ENCODE data around the gene FLRT2.

GRCh38 chr14:80959301-80960154, 4.1 kb downstream of the TSHR start:
- RRBS: no CpG with 5 or more reads among the region's 7 CpGs

- RRBS: no CpG with 5 or more reads among the region's 2 CpGs
Measured at GRCh38 chr14:81166118-81166545, 54.6 kb downstream of the GTF2A1 start.

- RRBS: no CpG with 5 or more reads among the region's 6 CpGs
Measured at GRCh38 chr14:81315244-81315846, 84.8 kb downstream of the STON2 start.

GRCh38 chr14:81423488-81424053, 23.4 kb upstream of the STON2 start:
- RRBS: no CpG with 5 or more reads among the region's 8 CpGs

DNA sequence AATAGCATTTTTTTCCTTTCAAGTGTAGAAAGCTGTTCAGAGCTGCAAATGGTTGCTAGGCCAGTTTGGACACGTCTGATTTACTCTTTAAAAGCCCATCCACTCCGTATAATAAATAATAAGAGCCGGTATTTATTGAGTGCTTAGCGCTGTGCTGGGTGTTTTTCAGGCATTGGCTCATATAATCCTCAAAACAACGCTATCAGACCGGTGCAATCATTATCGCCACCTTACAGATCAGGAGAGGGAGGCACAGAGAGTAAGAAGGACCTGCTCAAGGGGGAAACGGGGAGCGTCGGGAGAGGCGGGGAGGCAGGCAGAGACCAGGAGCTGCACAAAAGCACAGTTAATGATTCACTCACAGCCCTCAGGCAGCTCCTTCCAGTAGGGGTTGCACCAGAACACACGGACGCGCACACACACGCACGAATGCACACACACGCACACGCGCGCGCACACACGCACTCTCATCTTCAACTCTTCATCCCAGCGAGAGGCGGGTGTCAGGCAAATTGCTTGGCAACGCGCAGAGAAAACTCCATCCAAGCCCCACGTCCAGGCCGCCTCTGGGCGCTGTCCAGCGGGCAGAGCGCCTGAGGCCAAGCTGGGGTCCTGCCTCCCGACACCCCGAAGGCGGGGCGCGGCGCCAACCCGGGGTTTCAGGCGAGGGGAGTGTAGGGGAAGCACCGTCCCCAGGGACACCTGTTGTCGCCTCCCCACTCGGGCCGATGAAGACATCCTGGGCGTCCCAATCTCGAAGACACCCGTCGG, 35.3 kb upstream of the STON2 start:
- RRBS: 4% methylated on average over 4 of the region's 47 CpGs

DNA sequence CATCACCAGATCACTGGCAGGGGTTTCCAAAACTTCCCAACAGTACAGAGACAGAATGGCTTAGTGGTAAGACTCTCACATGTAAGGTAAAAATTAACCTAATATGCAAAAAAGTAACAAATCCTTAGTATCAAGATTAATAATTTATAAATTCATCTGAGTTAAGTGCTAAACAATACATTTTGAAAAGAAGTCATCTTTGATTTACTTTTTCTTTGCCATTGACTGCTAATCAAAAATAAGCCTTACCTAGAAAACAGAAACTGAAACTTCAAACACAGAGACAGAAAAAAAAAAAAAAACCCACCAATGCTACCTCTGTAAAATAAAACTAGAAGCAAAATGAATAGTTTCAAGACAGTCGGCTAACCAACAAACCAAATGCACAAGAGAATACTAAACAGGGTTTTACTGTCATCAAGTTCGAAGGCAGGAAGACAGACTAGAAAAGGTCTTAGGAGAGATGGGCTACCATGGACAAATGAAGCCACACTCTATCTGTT, 59.6 kb downstream of the SEL1L start:
- RRBS: no CpG with 5 or more reads among the region's 2 CpGs

GRCh38 chr14:81517287-81517834, 16.3 kb downstream of the SEL1L start:
- RRBS: no CpG with 5 or more reads among the region's 1 CpG

- RRBS: no CpG with 5 or more reads among the region's 4 CpGs
Measured at GRCh38 chr14:82504147-82504391, 970.4 kb upstream of the SEL1L start.

DNA sequence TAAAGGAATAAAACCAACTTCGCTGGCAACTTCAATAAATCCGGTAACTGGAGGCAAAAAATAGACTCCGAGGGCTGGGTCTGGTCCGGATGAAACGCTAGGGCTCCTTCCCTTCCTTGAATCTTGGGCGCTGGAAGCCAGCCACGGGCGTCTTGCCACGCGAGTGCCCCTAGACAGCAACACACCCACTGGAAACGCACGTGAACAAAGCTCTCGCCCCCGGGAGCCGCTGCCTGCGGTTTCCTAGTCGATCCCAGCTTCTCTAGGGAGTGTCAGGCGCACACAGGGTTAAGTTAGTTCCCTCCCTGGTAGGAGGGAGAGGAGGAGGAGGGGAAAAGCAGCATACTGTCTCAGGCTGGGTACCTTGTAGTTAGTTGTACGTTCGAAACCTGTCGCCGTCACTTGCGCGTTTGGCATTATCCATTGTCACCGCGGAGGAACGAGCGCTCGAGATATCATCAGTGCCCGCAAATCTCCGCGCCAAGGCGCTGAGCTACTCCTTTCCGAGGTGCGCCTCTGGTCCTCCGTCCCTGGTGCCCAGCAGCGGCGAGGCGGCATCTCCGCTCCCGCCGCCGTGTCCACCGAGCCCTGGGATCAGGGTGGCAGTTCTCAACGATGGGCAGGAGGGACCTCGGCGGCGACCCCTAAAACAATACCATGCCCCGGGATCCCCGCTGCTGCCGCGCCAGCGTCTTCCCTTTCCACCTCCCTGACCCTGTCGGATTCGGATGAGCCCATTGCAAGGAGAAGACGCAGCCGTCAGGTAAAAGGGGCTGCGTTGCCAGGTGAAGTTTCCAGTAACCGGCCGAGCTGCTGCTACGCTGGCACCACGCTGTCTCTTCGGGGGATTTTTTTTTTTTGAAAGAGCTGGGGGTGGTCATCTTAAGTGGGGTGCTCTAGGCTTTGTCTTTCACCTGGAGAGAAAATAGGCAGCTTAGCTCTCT, at the start of gene FLRT2:
FLRT2 (plus strand) TSS at position 373 of the 944 bp plus-strand sequence.
- RRBS: no CpG with 5 or more reads among the region's 63 CpGs

GRCh38 chr14:87164159-87164736, 828.7 kb downstream of the GALC start:
- RRBS: no CpG with 5 or more reads among the region's 9 CpGs

DNA sequence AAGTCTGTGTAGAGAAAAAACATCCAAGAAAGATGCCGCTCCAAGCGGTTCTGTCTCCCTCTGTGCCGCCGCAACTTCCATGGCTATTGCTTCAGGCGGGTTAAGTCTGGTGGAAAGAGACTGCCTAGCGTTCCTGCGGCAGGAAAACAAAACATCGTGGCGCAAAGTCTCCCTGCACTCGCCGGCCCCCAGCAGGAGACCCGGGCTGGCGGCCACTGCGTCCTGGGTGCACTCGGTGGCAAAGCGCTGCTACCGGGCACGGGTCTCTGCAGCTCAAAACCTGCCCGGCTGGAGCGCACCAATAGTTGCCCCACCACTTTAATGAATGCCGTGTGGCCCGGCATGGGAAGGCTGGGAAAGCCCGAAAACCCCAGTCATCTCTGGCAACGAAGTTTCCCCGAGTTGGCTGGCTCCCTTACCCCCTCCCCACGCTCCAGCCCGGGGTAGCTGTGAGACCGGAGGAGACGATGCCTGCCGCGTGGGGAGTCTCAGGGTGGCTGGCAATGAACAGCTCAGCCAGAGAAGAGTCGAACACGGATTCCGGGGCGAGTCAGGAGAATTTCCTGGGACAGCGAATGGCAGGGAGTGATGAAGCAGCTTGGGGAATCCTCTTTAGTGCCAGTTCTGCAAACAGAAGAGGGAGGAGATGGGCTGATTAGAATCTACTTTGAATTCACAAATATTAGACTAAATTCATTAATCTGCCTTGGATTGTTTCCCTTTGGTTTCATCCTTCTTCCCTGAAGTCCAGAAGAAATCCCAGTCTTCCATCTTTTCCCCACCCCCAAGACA, 3.6 kb upstream of the KCNK10 start:
- RRBS: 2% methylated on average over 20 of the region's 36 CpGs

GRCh38 chr14:88550666-88550922, 4.2 kb downstream of the PTPN21 start:
- RRBS: no CpG with 5 or more reads among the region's 2 CpGs

GRCh38 chr14:88550923-88551847, 3.6 kb downstream of the PTPN21 start:
- RRBS: 4% methylated on average over 20 of the region's 50 CpGs

- RRBS: no CpG with 5 or more reads among the region's 7 CpGs
Measured at GRCh38 chr14:88565304-88565872, 2.6 kb downstream of the ZC3H14 start.

DNA sequence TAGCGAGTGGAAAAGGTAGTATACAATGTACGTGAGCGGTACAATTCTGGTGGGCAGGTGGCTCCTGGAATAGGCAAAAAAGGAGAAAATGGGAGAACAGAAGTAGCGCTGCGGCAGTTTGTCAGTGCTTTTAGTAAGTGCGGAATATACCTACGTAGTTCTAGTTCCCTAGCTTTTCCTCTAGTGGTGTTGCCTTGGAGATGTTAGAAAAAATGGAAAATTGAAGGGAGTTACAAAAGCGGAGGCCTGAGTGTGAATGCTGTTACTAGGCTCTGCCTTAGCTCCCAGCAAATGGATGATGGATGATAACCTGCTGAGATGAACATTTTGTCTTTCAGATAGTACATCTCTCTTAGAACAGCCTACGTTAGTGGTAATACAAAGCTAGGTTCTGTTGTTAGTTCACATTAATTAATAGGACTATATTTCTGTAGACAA, 1.1 kb downstream of the TTC8 start:
- RRBS: no CpG with 5 or more reads among the region's 9 CpGs

DNA sequence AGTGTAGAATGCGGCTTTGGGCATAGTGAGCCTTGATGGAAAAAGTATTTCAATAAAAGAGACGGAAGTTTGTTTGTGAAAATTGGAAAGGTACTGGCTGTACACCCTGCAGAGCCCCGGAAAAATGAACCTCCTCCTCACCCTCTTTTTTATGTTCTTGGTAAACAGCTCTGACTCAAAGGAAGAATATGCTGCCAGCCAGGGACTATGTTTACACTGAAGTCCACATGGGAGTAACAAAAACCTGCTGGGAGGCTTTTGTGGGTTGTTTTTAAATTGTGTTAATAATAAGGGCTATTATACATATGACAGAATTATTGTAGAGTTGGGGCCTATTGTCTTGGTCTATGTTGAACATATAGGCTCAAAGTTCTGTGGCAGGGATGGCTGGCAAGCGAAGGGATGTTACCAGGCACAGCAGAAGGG, 70.7 kb downstream of the TTC8 start:
- RRBS: no CpG with 5 or more reads among the region's 4 CpGs

DNA sequence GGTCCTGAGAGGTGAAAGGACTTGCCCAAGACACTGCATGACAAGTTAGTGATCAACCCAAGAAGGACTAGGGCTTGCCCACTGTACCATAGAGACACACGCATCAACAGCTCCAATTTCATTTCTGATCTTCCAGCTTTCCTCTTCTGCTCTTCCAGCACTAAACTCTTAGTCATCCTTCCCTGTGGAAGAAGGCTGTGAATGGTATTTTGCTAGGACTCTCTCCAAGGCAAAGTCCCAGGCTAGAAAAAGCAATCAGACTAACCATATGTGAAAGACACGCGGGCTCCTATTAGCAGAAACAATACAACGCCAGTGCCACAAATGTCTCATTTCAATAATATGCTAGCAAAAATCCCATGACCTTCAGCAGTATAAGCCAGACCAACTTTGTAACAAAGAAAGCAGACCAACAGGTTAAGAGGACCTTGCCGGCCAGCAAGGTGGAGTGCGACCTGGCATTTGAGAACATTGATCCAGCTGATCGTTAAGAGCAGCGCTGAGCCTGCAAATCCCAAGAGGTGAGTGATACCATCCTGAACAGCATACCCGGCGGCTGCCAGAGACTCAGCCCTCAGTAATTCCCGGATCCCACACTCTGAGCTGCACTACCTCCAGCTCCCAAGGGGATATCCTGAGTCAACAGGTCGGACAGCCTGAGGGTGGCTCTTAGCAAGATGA, 132.6 kb downstream of the FOXN3 start:
- RRBS: no CpG with 5 or more reads among the region's 12 CpGs

DNA sequence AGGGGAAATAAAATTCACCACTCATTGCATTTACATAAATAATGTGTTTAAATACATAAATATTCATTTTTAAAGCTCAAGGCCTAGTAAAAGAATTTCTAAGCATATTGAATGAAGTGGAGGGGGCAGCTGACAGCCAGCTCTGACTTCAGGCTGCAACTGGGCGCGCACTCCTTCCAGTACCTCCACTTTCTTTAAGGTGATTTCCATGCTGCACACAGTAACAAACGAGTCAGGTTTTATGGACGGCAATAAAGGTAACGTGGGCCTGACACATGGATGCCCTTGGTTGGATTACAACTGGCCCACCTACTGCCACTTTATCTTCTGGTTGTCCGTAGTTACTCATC, 50.5 kb downstream of the FOXN3 start:
- RRBS: no CpG with 5 or more reads among the region's 6 CpGs

GRCh38 chr14:89371734-89372448, 45.1 kb downstream of the FOXN3 start:
- RRBS: 87% methylated on average over 2 of the region's 9 CpGs